ENCODE data around the gene ZNF485.

GRCh38 chr10:42551658-42552615 lies 86.4 kb downstream of the ZNF33B start:
- PRO-cap = no peak

DNA sequence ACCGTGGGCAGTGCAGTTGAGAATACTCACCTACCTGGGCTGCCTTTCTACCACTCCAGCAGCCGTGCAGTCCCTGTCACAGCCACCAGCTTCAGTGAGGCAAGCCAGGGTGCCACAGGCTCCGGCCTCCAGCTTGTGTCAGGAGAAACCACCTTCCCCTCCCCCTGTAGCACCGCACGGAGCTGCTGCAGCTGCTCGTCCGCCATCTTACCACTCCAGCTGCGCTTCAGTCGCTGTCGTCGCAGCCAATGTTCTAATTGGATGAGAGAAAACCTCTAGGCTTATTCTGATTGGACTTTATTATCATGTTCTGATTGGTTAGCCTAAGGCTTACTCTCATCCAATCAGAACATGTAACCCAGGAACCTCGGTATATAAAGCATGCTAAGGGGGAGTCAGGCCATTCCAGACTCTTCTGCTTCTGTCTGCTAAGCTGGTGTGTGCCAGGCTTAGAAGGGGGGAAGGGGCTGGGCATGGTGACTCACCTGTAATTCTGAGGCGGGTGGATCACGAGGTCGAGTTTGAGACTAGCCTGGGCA lies 53.2 kb upstream of the ZNF33B start:
- PRO-cap = no peak

- PRO-cap = no peak
Observed at GRCh38 chr10:42769598-42770205, 12.9 kb upstream of the BMS1 start.

GRCh38 chr10:42818652-42819250 lies 36.2 kb downstream of the BMS1 start:
- PRO-cap = no peak

- PRO-cap = no peak
Observed at GRCh38 chr10:42981151-42981835, 95.6 kb upstream of the RET start.

- PRO-cap = no peak
Observed at GRCh38 chr10:43101120-43101563, 24.3 kb downstream of the RET start.

GRCh38 chr10:43287311-43287870 lies 20.5 kb upstream of the RASGEF1A start:
- PRO-cap = no peak

DNA sequence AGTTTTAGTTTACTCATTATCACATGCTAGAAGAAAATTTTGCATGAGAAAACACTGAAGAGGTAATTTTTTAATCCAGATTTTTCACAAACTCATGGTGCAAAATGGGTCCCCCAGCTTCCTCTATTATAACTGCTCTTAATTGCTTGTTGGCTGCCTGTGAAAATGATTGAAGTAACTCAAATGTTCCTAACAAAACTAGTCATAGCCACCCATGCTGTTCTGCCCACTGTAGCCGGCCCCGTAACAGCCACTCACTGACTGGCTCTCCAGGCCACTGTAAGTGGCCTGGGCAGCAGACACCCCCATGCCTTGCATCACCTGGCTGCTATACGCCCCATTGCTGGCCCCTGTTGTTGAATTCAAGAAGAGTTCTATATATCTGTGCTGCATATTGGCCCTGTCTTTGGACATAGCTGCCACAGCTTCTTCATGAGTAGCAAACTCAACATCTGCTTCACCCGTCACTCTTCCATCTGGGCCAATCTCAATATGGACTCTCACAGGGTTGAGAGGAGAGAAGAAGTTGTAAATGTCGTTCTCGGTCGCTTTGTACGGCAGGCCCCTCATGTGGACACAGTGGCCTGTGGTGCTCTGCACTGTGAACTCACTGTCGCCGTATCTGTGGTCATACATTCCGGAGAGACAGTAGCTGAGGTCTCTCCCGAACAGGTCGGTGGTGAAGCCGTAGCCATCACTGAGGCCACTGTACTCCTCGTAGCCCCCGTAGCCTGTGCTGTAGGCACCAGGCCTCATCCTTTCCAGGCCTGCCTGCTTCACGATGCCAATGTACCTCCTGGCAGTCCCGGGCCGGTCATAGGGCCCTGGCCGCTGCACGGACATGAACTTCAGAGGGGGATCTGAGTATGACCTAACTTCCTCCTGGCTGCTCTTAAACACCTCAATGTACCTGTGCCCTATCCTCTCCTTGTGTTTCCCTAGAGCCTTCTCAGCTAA lies 15.3 kb downstream of the FXYD4 start:
- PRO-cap = no peak

DNA sequence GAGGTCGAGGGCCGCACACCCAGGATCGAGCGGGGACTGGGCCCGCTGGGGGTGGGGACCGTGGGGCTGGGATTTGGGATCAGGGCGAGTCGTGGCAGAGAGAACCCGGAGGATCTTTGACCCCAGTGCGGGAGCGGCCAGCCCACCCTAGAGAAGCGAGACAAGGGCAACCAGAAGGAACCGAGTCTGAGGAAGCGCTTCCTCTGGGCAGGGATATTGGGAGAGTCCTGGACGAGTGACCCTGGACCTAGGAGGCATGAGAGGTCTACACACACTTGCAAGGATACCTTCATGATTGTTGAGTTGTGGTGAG lies 341 bp downstream of the ZNF487 start:
- PRO-cap = no peak

DNA sequence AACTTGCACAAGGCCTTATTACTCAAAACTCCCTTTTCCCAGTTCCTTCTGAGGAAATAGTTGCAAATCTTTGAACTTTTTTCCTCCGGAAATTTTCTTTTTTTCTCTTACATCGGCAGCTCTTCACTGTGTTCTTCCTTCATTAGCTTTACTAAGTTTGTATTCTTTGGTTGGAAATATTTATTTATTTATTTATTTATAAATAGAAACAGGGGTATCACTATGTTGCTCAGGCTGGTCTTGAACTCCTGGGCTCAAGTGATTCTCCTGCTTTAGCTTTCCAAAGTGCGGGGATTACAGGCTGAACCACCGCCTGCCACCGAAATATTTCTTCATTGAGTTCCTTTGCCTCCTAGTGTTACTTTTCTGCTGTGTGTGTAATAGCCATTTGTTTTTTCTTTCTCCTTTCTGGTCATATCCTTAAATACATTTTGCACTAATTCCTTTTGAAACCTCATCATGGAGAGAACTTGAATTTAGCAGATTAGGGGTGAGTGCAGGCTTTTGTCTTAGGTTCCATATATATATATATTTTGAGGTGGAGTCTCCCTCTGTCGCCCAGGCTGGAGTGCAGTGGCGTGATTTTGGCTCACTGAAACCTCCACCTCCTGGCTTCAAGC lies 868 bp downstream of the ZNF487 start:
- PRO-cap = no peak

GRCh38 chr10:43452156-43452581 lies 15.3 kb downstream of the ZNF487 start:
- PRO-cap = bidirectional peak, plus-strand start at chr10:43452287, minus-strand start at chr10:43452037; unidirectional peak, plus-strand start at chr10:43452343

DNA sequence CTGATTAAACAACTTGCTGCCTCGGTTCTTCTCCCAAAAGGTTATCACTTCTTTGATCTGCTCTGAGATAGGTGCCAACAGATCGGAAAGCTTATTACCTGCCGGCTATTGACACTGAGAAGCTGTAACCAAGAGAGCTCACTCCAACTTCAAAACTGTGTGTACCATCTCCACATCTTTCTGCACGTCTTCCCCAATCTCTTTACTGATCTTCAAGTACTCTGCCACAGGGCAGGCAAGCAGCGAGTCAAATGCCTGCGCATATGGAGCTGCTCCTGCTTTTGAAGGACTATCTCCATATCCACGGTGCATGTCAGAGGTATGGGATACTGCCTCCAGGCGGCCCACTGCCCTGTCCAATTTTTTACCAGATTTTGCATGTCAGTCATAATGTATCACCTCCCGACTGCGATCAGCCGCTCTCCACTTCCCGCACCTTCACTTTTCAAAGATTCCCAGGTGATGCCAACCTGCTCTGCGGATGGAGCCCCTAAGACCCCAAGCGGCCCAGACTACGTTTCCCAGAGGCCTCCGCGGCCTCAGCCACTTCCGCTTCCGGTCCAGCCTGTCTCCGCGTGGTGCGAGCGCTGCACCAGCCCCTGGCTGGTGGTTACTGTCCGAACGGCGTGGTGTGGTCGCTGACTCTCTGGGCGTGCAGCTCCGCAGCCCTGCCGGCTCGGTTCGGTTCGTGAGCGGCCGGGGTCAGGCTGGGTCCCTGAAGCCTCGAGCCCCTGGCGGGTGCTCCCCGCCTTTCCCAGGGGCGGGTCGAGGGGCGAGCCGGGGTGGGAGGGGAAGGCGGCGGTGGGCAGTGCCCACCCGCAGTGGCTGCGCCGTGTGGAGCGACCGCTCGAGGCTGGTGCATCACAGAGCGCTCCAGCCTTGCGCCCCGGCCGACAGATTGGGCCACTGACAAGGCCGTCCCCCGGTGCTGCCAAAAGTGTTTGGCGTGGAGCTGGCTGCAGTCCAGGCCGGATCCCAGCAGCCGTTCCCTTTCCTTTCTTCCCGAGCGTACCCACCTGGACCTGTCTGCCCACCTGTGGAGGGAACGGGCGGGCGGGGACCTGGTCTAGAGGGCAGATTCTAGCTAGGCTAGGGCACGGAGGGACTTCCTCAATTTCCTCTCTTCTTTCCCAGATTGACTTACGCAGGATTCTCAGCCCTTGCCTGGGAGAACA lies at the start of gene ZNF485:
Gene ZNF485 (plus strand): TSS at position 576 of the 1,175 bp plus-strand sequence.
- PRO-cap = unidirectional peak, plus-strand start at position 610 of the sequence

DNA sequence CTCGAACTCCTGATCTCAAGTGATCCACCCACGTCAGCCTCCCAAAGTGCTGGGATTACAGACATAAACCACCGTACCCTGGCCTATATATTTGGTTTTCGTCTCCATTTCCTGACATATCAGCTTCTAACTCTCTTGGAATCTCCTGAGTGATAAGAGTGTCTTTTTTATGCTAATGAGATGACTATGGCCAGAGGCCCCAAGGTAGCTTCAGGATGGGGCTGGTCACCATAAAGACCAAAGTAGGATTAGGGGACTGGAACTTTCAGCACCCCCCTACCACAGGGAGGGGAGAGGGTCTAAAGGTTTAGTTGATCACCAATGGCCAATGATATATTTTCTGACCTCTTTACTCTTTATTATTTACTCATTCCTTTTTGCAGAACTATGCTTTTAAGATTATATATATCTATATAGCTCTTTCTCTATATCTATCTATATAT lies 8.4 kb downstream of the ZNF32 start:
- PRO-cap = no peak

GRCh38 chr10:43824830-43825395 lies 176.2 kb upstream of the ZNF32 start:
- PRO-cap = no peak

DNA sequence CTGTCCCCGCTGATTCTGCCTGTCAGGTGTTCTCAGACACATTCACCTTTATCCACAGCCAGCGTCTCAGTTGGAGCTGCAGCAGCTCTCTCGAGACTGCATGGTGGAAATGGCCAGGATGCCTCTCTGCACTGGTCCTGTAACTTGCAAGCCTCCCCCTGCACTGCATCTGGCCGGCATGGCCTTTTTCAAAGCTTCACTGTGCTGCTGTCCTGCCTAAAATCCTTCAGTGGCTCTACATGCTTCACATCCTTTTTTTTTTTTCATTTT lies 218.1 kb upstream of the ZNF32 start:
- PRO-cap = no peak

- PRO-cap = no peak
Observed at GRCh38 chr10:43964922-43965518, 316.3 kb upstream of the ZNF32 start.

GRCh38 chr10:44065310-44066149 lies 319.4 kb downstream of the CXCL12 start:
- PRO-cap = no peak

DNA sequence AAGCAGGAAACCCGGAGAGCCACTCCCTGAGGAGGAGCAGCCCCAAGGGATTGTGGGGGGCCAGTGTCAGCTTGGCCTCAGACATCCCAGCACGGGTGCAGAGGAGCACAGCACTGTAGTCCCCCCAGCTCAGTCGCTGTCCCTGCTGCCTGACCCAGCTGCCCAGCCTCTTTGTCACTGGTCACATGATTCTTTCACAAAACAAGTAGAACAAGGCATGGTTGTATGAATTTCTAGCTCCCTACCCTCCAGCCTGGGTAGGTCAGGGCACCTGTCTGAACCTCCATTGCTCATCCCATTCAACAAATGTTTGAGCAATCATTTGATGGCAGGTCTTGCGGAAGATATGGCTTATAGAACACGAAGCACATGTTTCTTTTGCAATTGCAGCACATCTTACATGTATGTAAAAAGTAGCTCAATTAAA lies 83.3 kb upstream of the TMEM72 start:
- PRO-cap = no peak

DNA sequence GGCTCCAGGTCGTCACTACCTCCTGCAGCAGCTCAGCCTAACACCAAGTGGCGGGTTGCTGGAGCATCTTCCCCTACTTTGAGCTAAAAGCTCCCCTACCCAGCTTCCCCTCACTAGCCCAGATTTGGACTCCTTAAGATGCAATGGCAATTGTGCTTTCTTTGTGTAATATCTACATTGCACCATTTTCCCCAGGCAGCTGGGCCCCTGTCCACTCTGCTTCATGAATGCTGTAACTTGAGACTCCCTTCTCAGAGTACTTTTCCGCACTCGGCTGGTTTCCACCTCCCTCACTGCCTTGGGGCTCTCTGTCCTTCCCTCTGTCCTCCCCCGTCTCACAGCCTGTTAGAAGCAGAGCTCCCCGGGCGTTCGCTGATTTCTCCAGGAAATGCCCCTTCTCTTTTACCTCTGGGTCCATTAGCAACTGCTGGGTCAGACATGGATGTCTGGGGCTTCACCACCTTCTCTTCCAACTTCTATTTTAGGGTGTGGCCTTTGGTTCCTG lies 3.1 kb upstream of the TMEM72 start:
- PRO-cap = no peak

DNA sequence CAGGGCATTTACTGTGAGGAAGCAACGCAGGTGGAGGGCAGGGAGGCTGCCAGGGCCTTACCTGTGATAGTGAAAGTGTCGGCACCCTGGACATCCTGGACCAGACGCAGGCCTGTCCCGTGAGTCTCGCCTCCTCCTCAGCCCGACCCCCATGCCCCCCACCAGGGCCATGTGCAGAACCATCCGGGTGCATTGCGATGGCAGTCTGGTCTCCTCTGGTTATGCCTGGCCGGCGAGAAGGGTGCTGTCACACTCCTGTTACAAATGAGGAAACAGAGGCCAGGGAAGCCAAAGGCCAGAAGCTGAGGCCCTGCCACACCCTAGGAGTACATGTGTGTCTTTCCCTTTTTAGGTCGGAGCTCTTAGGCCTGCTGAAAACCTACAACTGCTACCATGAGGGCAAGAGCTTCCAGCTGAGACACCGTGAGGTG lies 7.2 kb downstream of the DEPP1 start:
- PRO-cap = no peak